Urinary bladder (tissue), 3 donors: ENCODE results near the genes UBLCP1 and GABRB2.

DNA sequence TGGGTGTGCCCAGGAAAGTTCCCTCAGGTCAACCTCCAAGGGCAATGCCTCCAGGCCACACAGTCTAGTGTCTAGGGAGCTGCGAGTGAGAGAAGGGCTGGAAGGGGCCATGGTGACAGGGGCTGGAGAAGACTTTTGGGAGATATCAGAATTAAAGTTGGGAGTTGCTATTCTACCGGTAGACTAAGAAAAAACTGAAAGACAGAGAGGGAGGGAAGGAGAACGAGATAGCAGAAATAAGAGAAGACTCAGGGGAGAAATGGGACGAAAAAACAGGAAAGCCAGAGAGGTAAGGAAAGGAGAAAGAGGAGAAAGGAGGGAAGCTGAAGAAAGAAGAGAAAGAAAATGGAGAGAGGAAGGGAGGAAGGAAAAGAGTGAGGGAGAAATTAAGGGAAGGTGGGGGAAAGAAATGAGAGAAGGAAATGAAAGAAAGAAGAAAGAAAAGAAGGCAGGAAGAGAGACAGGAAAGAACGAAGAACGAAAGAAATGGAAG, 1.4 kb downstream of the EBF1 start:
- PRO-cap, result no peak
- RAMPAGE, long total RNA, result no peak

GRCh38 chr5:159104295-159104824, 4.6 kb upstream of the EBF1 start:
- PRO-cap, result no peak
- RAMPAGE, long total RNA, result no peak

DNA sequence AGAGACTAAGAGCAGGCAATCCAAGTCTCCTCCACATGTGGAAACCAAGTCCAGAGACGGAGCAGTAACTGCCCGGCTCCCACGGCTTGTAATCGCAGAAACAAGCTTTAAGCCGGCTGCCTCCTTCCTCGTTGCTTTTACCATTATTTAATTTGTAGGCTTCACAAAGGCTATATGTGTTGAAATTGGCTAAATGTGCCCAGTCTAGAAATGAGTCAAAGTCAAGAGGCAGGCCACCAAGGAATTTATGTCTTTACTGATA, 33.3 kb upstream of the EBF1 start:
- PRO-cap, result unidirectional peak, minus-strand start at position 145 of the sequence
- RAMPAGE, long total RNA, result no peak

- PRO-cap, result no peak
- RAMPAGE, long total RNA, result no peak
Observed at GRCh38 chr5:159161219-159161779, 48.1 kb downstream of the RNF145 start.

DNA sequence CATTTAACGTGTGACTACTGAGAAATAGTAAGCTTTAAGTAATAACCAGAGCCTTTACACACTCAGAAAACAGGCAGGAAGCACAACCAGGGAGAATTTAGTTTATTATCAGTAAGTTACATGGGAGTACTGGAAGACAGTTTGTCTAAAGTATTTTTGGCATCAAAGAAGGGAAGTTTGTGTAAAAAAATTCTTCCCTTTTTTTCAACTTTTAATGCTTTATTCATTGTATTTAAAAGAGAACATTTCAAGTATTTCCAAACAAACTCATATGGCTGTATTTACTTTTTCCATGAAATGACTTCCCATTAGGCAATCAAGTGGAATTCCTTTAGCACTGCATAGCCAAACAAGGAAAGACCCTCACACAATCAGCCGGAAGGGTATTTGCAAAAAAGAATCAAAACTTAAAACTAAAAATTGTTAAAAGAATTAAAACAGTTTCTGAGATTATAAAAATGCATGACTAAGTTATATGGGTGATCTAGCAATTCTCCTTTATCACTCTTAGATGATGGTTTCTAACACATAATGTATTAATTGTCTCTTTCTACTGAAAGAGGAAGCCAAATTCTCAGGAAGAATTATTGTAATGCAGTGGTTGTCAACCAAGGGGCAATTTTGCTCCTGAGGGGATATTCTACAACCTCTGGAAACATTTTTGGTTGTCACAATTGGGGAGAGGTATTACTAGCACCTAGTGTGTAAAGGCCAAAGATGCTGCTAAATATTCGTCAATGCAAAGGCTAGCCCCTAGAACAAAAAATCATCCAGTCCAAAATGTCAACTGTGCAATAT, 26.5 kb downstream of the RNF145 start:
- PRO-cap, result no peak
- RAMPAGE, long total RNA, result no peak

GRCh38 chr5:159207460-159208474, 1.6 kb downstream of the RNF145 start:
- PRO-cap, result unidirectional peak, plus-strand start at chr5:159207643; unidirectional peak, plus-strand start at chr5:159207906; bidirectional peak, plus-strand start at chr5:159208149, minus-strand start at chr5:159208163
- RAMPAGE, long total RNA, result no peak

DNA sequence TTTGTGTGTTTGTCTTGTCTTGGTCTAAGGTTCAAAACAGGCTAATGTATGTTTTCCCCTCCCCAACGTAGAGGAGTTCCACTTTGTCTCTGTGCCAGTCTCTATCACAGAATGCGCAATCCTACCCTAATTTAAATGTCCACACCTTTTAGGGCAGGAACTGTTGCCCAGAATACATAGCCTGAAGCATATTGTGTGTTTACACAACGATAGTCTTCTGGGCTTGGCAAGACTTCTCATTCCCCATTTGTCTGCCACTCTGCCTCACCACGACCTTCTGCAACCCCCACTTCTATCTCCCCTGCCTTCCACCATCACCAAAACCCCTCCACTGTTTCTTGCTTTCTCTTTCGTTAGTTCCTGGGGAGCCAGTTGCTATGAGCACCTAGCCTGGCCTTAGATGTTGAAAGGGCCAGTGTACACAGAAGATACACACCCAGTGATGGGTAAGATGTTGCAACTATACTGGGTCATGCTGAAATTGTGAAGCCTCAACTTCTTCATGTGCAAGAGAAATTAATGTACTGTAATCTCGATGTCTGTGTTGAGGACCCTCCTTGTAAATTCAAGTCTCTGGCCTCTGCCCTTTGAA, 886 bp upstream of the RNF145 start:
- PRO-cap, result no peak
- RAMPAGE, long total RNA, result no peak

GRCh38 chr5:159262842-159263944, at the start of gene UBLCP1:
Gene UBLCP1, plus strand, starts transcription at chr5:159263290.
- PRO-cap, result bidirectional peak, plus-strand start at chr5:159263078, minus-strand start at chr5:159262961; bidirectional peak, plus-strand start at chr5:159263290, minus-strand start at chr5:159263243
- RAMPAGE, long total RNA, result start-site peak on the plus strand at chr5:159263296-159263317, 90 and 44 reads in 2 replicates

- PRO-cap, result no peak
- RAMPAGE, long total RNA, result no peak
Observed at GRCh38 chr5:159337438-159337908, 7.2 kb upstream of the IL12B start.

GRCh38 chr5:159826330-159826938, 89.8 kb upstream of the ADRA1B start:
- PRO-cap, result no peak
- RAMPAGE, long total RNA, result no peak

DNA sequence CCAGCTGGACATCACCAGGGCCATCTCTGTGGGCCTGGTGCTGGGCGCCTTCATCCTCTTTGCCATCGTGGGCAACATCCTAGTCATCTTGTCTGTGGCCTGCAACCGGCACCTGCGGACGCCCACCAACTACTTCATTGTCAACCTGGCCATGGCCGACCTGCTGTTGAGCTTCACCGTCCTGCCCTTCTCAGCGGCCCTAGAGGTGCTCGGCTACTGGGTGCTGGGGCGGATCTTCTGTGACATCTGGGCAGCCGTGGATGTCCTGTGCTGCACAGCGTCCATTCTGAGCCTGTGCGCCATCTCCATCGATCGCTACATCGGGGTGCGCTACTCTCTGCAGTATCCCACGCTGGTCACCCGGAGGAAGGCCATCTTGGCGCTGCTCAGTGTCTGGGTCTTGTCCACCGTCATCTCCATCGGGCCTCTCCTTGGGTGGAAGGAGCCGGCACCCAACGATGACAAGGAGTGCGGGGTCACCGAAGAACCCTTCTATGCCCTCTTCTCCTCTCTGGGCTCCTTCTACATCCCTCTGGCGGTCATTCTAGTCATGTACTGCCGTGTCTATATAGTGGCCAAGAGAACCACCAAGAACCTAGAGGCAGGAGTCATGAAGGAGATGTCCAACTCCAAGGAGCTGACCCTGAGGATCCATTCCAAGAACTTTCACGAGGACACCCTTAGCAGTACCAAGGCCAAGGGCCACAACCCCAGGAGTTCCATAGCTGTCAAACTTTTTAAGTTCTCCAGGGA, 913 bp downstream of the ADRA1B start:
- PRO-cap, result no peak
- RAMPAGE, long total RNA, result no peak

DNA sequence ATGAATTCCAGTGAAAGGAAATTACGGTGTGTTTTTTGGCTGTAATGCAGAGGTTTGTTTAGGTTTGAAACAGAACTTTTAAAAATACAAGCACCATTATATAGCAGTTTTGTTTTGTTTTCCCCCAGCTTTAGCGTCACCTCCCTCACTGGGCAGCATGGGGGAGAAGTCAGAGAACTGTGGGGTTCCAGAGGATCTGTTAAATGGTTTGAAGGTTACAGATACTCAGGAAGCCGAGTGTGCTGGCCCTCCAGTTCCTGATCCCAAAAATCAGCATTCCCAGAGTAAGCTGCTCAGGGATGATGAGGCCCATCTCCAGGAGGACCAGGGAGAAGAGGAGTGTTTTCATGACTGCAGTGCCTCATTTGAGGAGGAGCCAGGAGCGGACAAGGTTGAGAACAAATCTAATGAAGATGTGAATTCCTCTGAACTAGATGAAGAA, 1.5 kb downstream of the TTC1 start:
- PRO-cap, result no peak
- RAMPAGE, long total RNA, result no peak

GRCh38 chr5:160036161-160036585, 27.2 kb downstream of the TTC1 start:
- PRO-cap, result no peak
- RAMPAGE, long total RNA, result no peak

GRCh38 chr5:160159888-160160854, 40.9 kb upstream of the PWWP2A start:
- PRO-cap, result no peak
- RAMPAGE, long total RNA, result no peak

- PRO-cap, result no peak
- RAMPAGE, long total RNA, result no peak
Observed at GRCh38 chr5:160193192-160193682, 36.1 kb upstream of the FABP6 start.

DNA sequence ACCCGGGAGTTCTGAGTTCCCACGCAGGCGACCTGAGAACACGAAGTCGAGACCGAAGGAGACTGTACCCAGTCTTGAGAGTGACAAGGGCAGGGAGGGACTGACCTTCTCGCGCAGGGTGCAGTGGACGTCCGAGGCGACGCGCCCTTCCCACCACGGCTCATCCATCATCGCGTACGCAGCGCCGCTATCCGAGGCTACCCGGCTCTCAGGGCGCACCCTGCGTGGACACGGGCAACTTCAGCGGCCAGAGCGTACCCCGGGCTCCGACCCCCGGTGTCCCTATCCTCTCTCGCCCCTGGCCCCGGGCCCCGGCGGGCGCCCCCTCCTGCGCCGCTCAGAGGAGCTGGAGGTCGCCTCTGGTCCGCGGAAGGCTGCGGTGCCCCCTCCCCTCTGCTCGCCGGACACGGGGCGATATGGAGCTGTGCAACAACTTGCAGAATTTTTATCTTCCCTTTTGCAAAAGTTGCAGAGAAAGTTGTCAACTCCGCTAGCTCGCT, 561 bp downstream of the CCNJL start:
- PRO-cap, result no peak
- RAMPAGE, long total RNA, result no peak

- PRO-cap, result no peak
- RAMPAGE, long total RNA, result no peak
Observed at GRCh38 chr5:160359801-160360604, 10.4 kb downstream of the C1QTNF2 start.

DNA sequence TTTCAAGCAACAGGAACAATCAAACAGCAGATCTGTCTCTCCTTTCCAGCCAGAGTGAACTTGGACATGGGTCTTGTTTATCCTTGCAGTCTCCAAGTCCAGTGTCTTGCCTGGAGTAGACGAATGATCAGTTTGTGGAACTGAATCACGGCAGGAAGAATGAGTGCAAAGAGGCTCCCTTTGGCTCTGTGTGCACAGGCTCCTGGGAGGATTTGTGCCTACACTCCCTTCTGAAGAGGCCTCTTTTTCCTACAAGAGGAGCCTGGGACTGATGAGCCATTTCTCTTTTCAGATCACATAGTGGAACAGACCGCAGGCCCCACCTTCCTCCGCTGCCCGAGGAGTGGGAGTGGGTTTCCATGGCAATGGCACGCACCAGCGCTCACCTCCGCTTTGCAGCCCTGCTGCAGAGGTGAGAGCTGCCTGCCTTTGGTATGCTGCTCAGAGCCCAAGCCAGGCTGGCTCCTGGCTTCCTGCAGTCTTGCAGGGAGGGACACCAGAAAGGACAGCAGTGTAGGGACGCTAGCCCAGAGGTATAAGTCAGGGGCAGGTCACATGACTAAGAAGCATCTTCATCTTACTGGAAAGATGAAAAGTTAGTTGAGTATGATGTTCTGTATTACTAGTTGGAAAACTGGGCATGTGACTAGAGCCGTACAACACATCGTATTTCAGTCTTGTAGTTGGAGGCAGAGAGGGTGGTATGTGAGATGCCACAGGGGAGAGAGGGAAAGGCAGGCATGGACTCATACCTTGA, 12.3 kb downstream of the PTTG1 start:
- PRO-cap, result no peak
- RAMPAGE, long total RNA, result no peak

DNA sequence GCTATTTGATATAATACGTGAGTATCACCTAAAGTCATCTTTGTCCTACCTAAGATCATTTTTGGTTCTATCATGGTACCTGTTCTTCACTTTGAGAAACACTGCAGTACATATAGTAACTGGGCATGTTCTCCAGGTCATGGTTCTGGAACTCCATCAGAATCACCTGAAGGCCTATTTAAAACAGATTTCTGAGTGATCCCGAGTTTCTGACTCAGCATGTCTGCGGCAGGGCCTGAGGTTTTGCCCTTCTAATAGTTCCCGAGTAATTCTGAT, 3.3 kb downstream of the ATP10B start:
- PRO-cap, result no peak
- RAMPAGE, long total RNA, result no peak

DNA sequence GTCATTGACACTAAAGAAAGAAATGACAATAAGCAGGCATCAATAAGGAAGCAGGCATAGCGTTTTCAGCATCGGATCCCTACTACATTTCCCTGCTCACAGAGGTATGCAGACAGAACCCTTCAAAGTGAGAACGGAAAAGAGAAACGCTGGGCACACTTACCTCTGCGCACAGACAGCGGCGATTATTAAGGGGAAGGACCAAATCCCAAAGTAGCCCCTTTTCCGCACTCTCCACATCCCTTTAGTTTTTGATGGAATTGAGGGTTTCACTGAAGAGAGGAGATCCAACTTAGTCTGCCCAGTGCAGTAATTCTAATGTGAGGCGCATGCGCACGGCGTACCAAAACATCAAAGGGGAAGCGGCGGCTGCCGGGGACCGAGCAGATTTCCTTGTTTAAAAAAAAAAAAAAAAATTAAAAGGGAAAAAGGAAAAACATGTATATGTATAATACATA, at the start of gene GABRB2:
TSS of gene GABRB2 (minus strand) at position 322 of the 458 bp plus-strand sequence.
- PRO-cap, result no peak
- RAMPAGE, long total RNA, result no peak